Cardiac fibroblast (primary cell): ENCODE measurements around the genes COPS7B, PRSS56 and INPP5D.

GRCh38 chr2:231614644-231615099 lies 22.0 kb downstream of the TEX44 start:
- RRBS, result 0% methylated on average over 5 of the region's 38 CpGs

DNA sequence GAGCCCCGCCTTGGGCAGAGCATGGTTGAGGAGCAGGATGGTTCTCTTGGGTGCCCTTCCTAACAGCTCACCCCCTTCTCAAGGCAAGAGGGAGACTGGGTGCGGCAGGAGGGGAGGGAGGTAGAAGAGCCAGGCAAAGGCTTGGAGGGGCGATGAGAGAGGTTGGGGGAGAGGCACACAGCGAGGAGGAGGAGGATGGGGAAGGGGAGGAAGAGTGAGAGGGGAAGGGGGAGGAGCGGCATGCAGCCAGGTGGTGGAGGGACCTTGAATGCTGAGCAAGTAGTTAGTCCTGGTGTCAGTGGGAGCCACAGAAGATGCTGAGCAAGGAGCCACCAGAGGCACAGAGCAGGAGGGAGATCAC lies 23.5 kb upstream of the PTMA start:
- RRBS, result no CpG with 5 or more reads among the region's 5 CpGs

GRCh38 chr2:231707093-231707215 lies 1.4 kb upstream of the PTMA start:
- RRBS, result no CpG with 5 or more reads among the region's 14 CpGs

DNA sequence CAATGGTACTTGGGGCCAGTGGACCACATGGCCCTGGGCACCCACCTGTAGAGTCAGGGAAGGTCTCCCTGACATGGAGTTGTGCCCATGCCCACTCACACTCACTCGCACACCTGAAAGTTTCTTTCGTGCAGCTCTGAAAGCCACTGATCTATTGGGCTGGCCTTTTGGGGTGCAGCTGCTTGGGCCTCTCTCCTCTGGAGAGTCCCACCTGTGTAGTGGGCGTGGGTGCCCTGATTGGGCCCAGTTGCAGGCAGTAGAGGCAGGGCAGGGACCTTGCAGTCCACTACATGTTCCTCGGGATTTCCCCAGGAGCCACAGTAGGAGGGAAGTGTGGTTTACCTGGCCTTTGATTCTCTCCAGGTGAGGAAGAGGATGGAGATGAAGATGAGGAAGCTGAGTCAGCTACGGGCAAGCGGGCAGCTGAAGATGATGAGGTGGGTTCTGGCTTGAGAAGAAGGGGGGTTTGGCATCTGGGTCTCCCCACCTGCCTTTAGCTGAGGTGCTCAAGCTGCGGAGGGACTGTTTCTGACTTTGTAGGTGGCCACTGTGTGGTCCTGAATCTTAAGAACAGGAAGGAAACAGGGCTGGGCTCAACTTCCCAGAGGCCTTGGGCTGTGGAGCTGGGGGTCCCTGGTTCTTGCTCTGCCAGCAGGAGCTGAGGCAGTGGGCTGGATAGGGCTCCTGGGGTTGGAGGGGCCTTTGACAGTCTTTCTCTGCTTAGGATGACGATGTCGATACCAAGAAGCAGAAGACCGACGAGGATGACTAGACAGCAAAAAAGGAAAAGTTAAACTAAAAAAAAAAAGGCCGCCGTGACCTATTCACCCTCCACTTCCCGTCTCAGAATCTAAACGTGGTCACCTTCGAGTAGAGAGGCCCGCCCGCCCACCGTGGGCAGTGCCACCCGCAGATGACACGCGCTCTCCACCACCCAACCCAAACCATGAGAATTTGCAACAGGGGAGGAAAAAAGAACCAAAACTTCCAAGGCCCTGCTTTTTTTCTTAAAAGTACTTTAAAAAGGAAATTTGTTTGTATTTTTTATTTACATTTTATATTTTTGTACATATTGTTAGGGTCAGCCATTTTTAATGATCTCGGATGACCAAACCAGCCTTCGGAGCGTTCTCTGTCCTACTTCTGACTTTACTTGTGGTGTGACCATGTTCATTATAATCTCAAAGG lies 4.1 kb downstream of the PTMA start:
- RRBS, result no CpG with 5 or more reads among the region's 25 CpGs

DNA sequence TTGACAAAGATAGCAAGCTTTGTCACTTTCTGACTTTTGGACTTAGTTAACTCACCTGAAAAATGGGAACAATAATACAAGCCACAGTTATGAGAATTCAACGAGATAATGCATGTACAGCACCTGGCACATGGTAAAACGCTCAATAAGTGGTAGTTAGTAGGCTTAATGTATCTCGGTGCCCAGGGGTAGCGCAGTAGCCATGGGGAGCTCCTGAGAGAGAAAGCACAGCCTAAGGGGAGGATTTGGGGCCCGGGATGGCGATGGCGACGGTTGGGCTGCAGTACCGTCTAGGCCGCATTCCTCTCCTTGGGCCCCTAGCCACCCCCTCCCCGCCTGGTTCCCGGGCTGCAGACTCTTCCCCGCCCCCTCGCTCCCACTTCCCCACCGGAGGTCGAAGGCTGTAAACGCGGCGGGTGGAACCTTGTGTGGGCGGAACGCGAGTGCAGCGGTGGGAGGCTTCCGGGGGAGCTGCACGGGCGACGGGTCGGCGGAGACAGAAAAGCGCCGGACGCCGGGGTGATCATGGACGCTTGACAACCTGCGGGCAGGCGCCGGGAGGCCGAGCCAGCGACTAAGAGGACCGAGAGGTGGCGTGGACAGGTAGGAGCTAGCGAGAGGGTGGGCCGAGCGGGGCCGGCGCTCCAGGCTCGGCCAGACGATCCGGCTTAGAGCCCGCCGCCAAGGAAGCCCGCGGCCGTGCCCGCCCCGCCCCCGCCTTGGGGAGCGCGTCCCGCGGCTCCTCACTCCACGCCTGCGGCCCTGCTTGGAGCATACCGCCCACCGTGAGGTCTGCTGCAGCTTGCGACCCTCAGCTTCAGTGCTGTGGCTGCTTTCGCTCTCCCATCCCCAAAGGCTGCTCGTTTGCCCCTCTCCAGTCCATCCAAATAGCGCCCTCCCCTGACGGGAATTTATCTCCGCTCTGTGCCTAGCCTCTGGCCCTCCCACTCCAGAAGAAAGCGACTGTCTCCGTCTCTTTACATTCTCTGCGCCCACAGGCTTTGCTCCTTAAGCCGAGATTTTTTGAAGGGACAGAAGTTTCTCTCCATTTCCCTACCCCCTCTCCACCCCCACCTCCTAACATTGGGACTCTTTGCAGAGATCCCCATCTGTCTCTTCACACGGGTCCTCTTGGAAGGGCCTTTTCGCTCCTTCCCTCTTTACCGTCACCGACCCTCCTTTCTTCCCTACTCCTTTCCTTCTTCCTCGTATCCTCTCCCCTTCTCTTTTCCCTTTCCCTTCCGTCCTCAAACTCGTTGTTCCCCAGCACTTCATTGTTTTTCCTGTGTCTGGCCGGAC lies at the start of gene COPS7B:
TSS of gene COPS7B (plus strand) at position 510 of the 1,299 bp plus-strand sequence.
- RRBS, result 2% methylated on average over 37 of the region's 83 CpGs

- RRBS, result no CpG with 5 or more reads among the region's 6 CpGs
Measured at GRCh38 chr2:231798633-231799151, 12.4 kb downstream of the COPS7B start.

DNA sequence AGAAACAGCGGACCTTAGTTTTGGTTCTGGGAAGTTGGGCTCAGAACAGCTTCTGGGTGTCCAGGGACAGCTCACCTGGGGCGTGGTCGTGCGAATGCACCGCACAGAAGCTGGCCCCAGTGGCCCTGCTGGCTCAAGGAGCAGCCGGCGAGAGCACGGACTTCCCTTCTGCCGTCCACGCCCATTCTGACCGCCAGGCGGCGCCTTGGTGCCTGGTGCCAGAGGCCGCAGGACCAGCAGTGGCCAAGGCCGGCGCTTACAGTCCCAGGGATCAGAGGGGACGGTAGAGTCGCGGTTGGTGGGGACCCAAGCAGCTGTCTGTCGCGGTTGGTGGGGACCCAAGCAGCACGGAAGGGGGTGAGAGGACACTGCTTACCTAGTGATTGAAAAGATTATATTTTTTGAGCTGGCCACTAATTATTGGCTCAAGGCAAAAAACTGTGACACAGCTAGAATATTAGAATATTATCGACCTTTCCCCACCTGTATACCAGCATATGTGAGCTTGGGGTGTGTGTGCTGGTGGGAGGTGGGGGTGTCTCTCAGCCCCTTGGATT lies 25.7 kb downstream of the NPPC start:
- RRBS, result no CpG with 5 or more reads among the region's 23 CpGs

- RRBS, result 3% methylated on average over 13 of the region's 64 CpGs
Measured at GRCh38 chr2:231924911-231925764, 1.1 kb downstream of the NPPC start.

- RRBS, result no CpG with 5 or more reads among the region's 3 CpGs
Measured at GRCh38 chr2:232133881-232134229, 172.3 kb downstream of the DIS3L2 start.

GRCh38 chr2:232520256-232520659 lies at the start of gene PRSS56:
Gene PRSS56, plus strand, starts transcription at chr2:232520388.
- RRBS, result 74% methylated on average over 3 of the region's 9 CpGs

- RRBS, result no CpG with 5 or more reads among the region's 18 CpGs
Measured at GRCh38 chr2:232588609-232589664, 38.4 kb downstream of the EIF4E2 start.

- RRBS, result no CpG with 5 or more reads among the region's 8 CpGs
Measured at GRCh38 chr2:232698086-232698339, 882 bp downstream of the GIGYF2 start.

DNA sequence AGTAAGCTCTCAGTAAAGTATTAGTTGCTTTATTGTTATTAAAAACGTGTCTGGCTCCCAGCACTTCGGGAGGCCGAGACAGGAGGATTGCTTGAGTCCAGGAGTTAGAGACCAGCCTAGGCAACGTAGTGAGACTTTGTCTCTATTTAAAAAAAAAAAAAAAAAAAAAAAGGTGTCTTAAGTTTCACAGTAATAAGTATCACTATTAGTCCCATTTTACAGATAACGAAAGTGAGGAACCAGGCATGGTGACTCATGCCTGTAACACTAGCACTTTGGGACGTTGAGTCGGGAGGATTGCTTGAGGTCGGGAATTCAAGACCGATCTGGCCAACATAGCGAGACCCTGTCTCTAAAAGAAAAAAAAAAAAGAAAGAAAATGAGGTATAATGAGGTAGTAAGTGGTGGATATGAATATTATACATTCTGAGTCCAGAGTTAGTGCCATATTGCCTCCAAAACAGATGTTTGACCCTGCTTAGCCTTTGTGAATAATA lies 2.6 kb downstream of the KCNJ13 start:
- RRBS, result no CpG with 5 or more reads among the region's 10 CpGs

- RRBS, result no CpG with 5 or more reads among the region's 5 CpGs
Measured at GRCh38 chr2:232792731-232793459, 16.5 kb upstream of the KCNJ13 start.

DNA sequence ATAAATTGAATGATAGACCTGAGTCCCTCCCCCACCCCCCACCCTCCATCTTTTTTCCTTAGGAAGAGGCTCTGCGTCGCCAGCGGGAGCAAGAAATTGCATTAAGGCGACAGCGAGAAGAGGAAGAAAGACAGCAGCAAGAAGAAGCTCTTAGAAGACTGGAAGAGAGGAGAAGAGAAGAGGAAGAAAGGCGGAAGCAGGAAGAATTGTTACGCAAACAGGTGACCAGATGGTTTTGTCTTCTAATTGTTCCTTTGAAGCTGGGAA lies 43.3 kb upstream of the KCNJ13 start:
- RRBS, result no CpG with 5 or more reads among the region's 7 CpGs

- RRBS, result no CpG with 5 or more reads among the region's 5 CpGs
Measured at GRCh38 chr2:232877673-232878030, 7.6 kb downstream of the SNORC start.

DNA sequence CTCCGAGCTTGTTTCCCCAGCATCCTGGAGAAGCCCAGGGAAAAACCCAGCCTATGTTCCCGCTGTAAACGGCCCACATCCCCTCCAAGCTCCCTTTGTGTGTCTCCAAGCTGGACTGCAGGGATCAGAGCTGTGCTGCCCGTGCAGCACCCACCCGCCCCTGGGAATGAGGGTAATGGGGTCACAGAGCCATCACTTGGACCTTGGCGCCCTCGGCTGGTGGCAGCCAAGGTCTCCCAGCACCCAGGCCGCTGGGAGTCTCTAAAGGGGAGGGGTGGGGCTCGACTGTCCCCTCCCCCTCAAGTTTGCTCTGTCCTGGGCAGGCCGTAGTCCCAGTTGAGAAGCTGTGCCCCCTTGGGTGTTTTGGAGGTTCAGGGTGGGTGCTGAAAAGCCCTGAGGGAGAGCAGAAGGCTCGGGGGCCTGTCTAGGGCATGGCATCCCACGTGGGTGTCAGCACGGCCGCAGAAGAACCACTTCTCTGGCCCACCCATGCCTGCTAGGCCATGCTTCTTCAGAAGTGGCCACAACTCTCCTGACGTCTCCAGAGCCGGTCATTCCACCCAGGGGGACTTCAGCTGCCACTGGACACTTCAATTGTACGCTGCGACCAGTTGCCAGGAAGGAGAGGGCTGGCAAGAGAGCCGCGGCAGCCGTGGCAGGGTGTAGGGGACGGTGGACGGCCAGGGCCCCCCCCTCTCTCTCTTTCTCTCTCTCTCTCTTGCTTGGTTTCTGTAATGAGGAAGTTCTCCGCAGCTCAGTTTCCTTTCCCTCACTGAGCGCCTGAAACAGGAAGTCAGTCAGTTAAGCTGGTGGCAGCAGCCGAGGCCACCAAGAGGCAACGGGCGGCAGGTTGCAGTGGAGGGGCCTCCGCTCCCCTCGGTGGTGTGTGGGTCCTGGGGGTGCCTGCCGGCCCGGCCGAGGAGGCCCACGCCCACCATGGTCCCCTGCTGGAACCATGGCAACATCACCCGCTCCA lies at the start of gene INPP5D:
TSS of gene INPP5D (plus strand) at position 800 of the 976 bp plus-strand sequence.
- RRBS, result no CpG with 5 or more reads among the region's 35 CpGs

- RRBS, result no CpG with 5 or more reads among the region's 10 CpGs
Measured at GRCh38 chr2:233088913-233089360, 28.8 kb downstream of the INPP5D start.

- RRBS, result no CpG with 5 or more reads among the region's 27 CpGs
Measured at GRCh38 chr2:233152214-233153607, 92.6 kb downstream of the INPP5D start.

GRCh38 chr2:233153608-233154263 lies 93.6 kb downstream of the INPP5D start:
- RRBS, result no CpG with 5 or more reads among the region's 8 CpGs